Tongue (tissue), 2 donors: ENCODE measurements around a stretch of chr16.

GRCh38 chr16:38565-39558 is 14.5 kb downstream of the POLR3K start:
- RAMPAGE, long total RNA: no peak

- RAMPAGE, long total RNA: no peak
Observed at GRCh38 chr16:60880-61471, 7.3 kb downstream of the SNRNP25 start.

GRCh38 chr16:123888-124570 is 14.4 kb downstream of the NPRL3 start:
- RAMPAGE, long total RNA: no peak

- RAMPAGE, long total RNA: no peak
Observed at GRCh38 chr16:398619-399277, 1.7 kb downstream of the NME4 start.

GRCh38 chr16:399278-399861 is 2.3 kb upstream of the DECR2 start:
- RAMPAGE, long total RNA: no peak

- RAMPAGE, long total RNA: no peak
Observed at GRCh38 chr16:410118-411083, 8.7 kb downstream of the DECR2 start.

DNA sequence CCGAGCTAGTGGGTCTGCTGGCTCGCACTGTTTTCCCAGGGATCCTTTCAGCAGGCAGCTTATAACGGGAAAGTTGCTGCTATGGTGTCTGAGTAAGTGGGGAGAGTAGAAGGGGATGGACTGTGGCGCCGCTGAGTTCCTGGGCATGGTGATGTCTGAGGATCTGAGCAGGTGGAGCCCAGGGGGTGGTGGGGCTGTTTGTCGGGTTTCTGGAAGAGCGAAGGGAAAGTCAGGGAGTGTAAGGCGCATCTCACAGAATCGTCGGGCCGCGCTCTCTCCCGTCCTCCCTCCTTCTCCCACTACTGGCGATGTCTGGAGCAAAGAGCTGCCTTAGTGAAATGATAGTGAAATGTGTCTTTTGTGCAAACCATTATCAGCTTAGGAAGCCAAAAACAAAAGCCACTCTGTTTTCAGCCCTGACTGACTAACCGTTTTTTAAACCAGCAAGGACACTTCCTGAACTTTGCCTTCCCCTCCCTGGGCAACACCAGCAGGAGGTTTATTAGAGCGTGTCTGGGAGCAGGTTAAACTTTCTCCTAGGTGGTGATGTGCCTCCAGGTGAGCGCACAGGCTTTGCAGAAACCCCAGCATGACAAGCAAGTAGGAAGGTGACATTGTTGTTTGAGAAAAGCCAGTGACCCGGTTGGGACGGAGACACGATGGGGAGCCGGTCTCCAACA is 49.0 kb downstream of the RAB11FIP3 start:
- RAMPAGE, long total RNA: no peak

GRCh38 chr16:536544-537011 is 9.1 kb downstream of the CAPN15 start:
- RAMPAGE, long total RNA: no peak

DNA sequence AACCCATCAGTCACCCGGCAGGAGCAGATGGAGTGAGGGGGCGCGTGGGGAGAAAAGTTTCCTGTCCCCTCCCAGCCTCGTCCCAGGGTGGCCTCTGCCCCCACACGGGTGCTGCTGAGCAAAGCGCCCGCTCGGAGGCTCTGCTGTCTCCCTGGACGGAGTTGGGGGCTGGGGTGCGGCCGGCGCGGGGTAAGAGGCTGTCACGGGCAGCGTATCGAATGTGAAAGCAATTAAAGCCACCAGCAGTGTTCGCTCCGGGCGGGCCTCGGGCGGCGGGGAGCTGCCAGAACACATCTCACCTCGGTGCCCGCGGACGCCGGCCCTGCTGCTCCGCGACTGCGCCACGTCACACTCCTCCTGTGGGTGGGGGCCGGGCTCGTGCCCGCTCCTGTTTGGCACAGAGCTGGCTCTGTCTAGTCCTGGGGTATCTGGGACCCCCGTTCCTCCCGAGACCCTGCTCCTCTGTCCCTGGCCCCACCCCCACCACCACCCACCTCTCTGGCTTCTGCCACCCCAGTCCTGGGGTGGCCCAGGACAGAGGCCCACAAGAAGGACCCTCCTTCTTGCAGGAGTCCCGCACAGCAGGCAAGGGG is 5.1 kb upstream of the PRR35 start:
- RAMPAGE, long total RNA: no peak

DNA sequence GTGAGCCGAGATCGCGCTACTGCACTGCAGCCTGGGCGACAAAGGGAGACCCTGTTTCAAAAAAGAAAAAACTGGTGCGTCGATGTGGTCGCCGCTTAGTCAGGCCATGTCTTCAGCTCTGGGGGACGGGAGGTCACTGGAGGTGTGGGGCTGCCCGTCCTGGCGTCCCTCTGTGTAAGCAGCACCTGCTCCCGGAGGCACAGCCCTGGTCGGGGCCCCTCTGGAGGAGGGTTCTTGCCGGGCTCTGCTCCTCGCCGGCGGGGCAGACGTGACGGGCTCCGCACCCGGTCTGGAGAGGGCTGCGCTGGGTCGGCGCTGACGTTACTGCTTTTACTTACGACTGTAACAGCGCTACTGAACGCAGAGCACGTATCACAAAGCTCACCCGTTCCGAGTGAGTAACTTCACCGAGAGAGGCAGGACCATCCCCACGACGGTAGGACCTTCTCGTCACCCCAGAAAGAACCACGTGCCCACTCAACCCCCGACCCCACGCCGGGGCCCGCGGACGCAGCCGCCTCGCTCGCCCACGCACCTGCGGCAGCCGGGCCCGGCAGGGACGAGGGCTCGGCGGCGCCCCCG is 1.3 kb upstream of the RAB40C start:
- RAMPAGE, long total RNA: no peak

GRCh38 chr16:706999-707765 is 1.6 kb upstream of the FBXL16 start:
- RAMPAGE, long total RNA: no peak

GRCh38 chr16:709441-710089 is 4.0 kb upstream of the FBXL16 start:
- RAMPAGE, long total RNA: no peak

- RAMPAGE, long total RNA: no peak
Observed at GRCh38 chr16:718842-719413, 2.0 kb upstream of the ANTKMT start.

GRCh38 chr16:720291-720753 is 624 bp upstream of the ANTKMT start:
- RAMPAGE, long total RNA: no peak

DNA sequence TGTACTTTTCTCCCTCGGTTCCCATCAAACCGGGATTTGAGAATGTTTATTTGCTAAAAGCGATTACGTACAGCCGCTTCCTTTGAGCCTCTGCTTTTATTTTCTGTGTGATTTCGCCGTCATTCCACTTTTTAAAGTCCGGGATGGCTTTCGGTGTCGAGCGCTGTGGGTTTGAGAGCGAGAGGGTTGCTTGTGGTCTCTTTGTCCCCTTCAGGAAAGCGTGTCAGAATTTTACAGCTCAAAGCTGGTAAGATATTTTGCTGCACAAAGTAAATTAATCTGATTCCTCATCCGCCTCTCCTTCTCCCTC is 25.2 kb upstream of the GNG13 start:
- RAMPAGE, long total RNA: no peak

GRCh38 chr16:863616-864301 is 63.2 kb upstream of the GNG13 start:
- RAMPAGE, long total RNA: no peak

DNA sequence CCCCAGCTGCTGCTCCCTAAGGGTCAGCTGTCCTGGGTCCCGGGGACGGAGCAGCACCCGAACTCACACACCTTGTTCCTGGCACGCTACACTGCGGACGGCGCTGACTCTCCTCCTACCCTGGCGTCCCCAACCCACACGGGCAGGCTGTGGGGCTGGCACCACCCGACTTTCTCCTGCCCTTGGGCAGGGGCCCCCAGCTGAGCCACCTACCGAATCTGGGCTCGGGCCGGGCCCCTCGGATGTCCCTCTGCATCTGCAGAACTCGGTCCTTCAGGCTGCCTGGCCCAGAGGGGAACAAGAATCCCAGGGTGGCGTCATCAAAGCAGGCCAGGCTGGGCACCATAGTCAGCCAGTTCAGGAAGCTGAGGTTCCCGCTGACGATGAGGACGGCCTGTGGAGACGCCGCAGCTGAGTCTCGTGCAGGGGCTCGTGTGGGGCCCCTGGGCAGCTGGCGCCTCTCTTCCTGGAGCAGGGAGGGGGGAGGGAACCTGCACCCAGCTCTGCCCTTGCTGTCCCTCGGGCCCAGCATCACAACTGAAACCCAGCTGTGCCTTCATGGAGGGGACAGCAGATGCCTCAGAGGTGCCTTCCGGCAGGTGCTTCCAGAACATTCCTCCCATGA is 70.5 kb upstream of the GNG13 start:
- RAMPAGE, long total RNA: no peak

- RAMPAGE, long total RNA: no peak
Observed at GRCh38 chr16:972284-973044, 1.7 kb upstream of the LMF1 start.

- RAMPAGE, long total RNA: no peak
Observed at GRCh38 chr16:973366-973746, 2.6 kb upstream of the LMF1 start.

- RAMPAGE, long total RNA: no peak
Observed at GRCh38 chr16:988663-989209, 7.2 kb downstream of the SOX8 start.